Ishikawa (cell line): ENCODE measurements around the genes LAMTOR2, SLC25A44 and MEF2D.

DNA sequence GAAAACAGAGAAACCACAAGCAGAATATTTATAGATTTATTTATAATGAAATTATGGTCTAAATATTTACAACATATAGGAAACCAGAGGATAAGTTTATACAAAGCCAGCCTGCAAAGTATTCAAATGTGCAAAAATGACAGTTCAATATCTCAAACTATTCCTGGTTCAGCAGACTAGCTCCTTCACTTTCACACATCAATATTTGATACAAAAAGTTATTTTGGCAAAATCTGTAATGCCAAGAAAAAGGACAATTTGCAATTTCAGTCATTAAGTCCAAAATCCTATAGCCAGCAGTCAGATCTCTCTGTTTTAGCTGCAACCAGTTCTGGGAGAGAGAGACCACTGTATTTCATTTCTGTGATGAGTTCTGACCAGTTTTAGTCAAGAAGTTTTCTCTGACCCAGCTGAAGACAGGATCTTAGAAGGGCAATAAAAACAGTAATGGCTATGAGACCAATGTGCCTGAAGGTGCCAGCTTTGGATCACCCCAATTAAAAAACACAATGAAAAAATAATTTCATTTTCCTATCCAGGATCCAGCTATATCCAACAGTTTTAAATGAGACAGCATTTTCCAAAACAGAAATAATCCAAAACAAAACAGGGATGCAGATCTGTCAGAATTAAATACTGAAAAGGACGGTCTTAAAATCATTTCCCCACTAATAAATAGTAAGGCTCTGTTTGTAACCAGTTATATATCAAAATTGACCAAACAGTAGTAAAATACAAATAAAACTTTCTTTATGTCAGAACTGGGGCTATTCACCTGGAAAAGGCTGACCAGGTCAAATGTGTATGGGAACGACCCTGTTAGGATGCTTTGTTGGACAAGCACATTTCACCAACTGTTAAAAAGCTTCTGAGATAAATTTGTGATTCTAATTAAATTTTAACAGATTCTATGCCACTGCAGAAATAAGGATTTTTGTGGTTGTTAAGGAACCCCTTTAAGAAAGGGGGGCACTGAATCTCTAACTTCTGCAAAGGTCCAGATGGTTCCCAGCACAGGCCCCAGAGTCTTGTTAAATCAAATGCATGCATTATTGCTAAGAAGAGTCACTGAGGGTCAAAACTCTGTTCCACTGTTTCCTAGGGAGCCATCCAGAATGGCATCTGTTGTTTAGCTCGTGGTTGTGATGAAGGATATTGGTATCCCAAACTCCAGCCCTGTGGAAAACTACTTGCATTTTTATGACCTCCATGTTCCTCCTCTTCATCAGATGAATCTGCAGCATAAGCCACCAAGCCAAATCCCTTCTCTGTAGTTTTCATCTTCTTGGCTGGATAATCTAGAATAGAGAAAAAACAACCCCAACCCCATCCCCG, 2.3 kb upstream of the RIT1 start:
- RRBS = no CpG with 5 or more reads among the region's 4 CpGs

GRCh38 chr1:155931329-155932021, 2.7 kb downstream of the KHDC4 start:
- RRBS = no CpG with 5 or more reads among the region's 7 CpGs

DNA sequence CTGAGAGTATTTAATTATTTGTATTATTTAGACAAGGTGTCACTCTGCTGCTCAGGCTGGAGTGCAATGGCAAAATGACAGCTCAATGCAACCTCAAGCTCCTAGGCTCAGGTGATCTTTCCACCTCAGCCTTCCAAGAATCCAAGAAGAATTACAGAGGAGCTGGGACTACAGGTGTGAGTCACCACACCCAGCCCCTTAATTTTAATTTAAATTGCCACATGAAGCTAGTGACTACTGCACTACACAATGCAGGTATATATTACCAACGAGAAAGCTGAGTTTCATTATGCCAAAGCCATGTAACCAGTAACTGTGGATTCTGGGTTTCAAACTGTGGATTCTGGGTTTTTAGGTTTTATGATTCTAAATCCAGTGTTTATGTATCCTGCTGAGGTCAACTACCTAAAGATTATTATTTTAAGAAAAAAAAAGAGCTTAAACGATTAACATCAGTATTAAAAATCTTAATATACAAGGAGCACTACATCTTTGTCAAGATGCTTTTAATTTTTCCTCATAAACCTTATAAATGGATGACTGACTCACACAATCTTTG, 2.0 kb downstream of the KHDC4 start:
- RRBS = no CpG with 5 or more reads among the region's 2 CpGs

DNA sequence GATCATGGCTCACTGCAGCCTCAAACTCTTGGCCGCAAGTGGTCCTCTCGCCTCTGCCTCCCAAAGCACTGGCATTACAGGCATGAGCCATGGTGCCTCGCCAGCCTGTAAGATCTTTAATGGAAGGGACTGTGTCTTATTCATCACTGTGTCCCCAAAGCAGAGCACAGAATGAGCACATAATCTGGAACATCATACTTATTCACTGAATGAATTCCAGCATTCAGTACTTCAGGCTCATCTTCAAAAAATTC, 9.6 kb downstream of the SSR2 start:
- RRBS = no CpG with 5 or more reads among the region's 3 CpGs

DNA sequence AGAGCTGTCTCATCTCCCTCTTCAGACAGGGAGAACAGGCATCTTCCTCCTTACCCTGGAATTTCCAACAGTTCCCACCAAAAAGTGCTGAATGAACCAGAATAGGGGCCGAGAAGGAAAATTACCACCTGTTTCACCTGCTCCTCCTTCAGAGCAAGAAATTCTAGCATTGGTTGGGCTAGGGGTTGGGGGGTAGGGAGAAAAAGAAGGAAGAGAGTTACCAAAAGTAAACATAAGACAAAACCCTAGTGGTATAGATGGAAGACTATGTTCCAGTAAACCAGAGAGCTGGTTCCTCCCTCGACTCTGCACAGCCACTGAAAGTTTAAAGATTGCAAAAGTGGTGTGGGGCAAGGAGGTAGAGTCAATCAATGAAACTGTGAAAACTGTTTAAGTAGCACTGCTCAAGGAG, 15.6 kb upstream of the SSR2 start:
- RRBS = no CpG with 5 or more reads among the region's 2 CpGs

- RRBS = no CpG with 5 or more reads among the region's 14 CpGs
Measured at GRCh38 chr1:156054482-156054706, 188 bp upstream of the LAMTOR2 start.

- RRBS = no CpG with 5 or more reads among the region's 16 CpGs
Measured at GRCh38 chr1:156054707-156054929, at the start of gene LAMTOR2. Gene LAMTOR2, plus strand, starts transcription at chr1:156054782.

DNA sequence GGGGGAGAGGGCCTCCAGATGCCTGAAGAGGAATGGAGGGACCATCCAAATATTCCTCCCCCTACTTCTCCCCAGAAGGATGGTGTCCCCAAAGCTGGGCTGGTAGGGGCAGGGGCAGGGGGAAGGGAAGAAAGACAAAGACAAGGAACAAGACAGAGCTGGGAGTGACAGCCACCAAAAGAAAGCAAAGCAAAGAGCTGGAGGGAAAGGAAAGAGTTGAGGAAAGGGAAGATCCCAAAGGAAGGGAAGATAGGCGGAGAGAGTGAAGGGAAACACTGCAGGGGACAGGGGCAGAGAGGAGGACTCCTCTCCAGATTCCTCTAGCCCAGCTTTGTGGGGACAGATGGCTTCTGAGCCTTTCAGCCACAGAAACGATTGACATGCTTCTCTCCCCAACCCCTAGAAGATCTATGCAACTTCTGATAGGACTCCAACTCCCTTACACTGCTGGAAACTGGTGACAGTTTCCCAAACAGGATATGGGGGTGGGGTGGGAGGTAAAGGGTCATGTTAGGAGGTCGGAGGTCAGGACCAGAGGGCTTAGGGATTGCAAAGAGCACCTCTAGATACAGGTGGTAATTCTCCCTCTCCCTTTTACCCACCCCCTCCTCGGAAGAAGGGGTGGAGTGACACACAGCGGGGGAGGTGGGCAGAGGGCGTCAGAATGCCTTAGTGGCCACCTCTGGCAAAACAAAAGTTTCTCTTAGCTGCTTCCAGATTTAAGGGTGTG, 6.5 kb downstream of the MEX3A start:
- RRBS = no CpG with 5 or more reads among the region's 6 CpGs

GRCh38 chr1:156116527-156116635, 1.9 kb downstream of the LMNA start:
- RRBS = no CpG with 5 or more reads among the region's 1 CpG

- RRBS = 18% methylated on average over 5 of the region's 12 CpGs
Measured at GRCh38 chr1:156126102-156126879, 11.8 kb downstream of the LMNA start.

GRCh38 chr1:156135786-156136744, 17.3 kb upstream of the SEMA4A start:
- RRBS = no CpG with 5 or more reads among the region's 36 CpGs

DNA sequence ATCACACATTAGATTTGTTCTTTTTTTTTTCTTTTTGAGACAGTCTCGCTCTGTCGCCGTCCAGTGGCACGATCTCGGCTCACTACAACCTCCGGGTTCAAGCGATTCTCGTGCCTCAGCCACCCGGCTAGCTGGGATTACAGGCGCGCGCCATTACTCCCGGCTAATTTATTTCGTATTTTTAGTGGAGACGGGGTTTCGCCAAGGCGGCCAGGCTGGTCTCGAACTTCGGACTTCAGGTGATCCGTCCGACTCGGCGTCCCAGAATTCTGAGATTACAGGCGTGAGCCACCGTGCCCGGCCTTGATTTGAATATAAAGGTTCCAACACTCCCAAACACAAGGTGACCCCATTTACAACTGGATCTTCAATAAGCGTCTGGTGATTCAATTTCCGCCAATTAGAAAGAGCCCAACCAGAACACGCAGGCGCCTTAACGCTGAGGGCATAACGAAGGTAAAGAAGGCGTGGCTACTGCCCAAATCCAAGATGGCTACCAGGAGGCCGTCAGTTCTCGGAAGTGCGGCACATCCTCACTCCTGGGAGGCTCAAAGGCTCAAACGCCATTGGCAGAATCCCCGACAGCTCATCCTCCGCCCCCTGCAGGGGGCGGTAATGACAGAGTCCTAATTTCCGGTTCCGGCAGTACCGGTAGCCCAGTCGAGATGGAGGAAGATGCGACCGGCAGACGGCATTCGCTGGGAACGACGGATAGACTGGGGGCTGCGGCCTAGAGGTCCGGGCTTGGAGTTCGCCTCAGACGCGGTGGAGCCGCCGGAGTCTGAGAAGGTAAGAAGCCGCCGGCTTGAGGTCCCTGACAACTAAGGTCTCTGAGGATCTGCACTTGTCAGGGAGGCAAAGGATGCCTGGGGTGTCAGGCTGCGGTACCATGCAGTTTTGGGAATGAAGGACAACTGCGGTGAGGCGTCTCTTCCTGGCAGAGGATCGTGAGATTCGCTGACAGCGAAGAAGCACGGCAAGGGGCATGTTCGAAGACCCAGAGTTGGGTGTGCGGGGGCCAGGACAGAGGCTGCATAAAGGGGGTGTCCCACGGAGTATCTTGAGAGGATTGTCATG, at the start of gene SLC25A44:
TSS of gene SLC25A44 (plus strand) at position 646 of the 1,077 bp plus-strand sequence.
- RRBS = 1% methylated on average over 12 of the region's 69 CpGs

GRCh38 chr1:156214135-156214892, 1.5 kb downstream of the PMF1 start:
- RRBS = no CpG with 5 or more reads among the region's 15 CpGs

DNA sequence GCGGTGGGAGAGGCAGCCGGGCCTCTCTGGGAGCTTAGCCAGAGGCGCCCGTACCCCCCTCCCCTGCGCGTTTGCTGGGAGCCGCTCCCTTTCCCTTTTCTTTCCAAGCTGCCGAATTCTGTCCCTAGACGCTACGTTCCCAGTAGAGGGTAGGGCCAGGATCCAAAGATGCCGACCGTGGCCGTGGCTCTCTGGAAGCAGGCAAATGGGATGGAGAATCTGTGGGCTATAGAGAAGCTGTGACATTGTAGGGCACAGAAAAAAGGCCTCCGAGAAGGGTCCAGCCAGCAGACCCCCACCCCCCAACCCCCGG, 63.8 kb downstream of the MEF2D start:
- RRBS = no CpG with 5 or more reads among the region's 15 CpGs

- RRBS = no CpG with 5 or more reads among the region's 12 CpGs
Measured at GRCh38 chr1:156463569-156464365, 36.8 kb downstream of the MEF2D start.

- RRBS = 93% methylated on average over 2 of the region's 5 CpGs
Measured at GRCh38 chr1:156477482-156478141, 23.0 kb downstream of the MEF2D start.

DNA sequence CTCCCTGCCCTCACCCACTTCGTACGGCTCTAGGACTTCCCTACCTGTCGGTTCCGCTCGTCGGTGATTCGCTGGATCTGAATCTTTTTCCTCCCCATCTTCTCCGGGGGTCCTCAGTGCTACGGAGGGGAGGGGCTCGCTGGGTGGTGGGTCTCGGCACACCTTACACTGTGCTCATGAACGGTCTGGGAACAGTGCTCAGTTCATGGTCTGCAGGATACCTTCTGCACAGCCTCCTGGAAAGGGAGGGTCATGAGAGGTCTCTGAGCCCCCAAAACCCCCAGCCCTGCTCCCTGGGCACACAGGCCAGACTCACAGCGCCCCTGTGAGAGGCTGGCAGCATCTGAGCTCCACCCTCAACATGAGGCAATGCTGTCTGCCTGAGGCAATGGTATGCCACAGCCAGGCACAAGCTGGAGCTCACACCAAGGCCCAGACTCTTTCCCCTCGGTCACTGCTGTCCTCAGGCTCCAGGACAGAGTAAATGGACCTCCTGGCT, 17.3 kb downstream of the MEF2D start:
- RRBS = no CpG with 5 or more reads among the region's 14 CpGs

DNA sequence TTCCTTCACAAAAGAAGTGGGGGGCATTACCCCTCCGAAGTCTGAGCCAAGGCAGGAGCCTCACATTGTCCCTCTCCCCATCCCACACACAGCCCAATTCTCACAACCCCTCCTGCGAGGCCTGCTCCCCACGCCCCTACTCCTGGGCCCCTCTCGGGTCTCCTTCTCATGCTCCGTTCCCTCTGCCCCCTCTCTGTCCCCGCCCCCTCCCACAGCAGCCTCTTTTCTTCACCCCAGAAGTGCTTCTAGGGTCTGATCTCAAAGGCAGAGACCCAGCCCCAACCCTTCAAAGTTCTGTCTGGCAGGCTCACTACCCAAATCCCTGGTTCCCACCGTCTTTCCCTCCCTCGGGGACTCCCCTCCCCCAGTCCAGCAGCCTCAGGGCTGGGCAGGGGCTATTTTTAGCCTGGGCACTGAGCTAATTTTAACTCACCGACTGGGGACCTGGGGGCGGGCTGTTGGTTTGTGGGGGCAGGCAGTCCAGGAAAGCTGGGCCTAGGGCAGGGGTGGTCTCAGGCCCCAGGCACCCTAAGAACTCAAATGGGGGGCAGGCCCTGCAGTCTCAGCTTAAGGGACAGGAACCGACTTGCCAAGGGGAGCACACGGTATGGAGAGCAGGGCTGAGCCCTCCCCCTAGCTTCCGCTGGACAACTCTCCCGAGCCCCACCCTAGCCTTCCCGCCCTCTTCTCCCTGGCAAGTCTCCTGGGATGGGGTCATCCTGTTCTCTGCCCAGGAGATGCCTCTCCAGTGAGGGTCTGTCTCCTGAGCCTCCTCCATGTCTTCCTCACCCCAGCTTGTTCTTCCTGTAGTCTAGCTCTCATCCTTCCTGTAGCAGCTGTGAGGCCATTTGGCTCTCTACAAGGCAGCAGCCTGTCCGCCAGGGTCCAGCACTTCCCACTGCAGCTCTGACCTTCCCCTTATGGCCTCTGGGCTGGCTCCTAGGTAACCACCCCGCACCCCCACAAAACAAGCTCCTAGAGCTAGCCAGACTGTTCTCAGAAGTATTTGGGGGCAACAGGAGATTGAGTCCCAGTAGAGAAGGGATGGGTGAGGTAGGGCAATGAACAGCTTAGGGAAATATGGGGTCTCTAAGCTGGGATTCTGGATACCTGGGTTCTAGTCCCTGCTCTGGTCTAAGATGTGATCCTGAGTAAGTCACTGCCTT, 10.1 kb downstream of the MEF2D start:
- RRBS = no CpG with 5 or more reads among the region's 17 CpGs

- RRBS = no CpG with 5 or more reads among the region's 18 CpGs
Measured at GRCh38 chr1:156498672-156499660, 1.6 kb downstream of the MEF2D start.

- RRBS = 1% methylated on average over 31 of the region's 49 CpGs
Measured at GRCh38 chr1:156500228-156500855, at the start of gene MEF2D. Gene MEF2D, minus strand, starts transcription at chr1:156500775.